Right lobe of liver (tissue), 4 donors: ENCODE measurements around a stretch of chr17.

DNA sequence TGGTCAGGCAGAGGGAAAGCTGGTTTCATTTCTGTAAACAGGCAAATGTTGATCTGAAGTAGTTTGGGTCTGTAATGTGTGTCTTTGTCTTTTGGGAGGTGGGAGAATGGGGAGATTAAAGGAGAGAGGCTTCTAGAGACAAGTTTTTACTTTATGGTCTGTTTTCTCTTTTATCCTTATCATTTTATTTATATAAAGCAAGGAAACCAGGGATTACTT is 289 bp downstream of the ANKFN1 start:
- PRO-cap, 4 experiments, result no peak in any of the 4 experiments
- RAMPAGE, long total RNA, 2 experiments, result no peak in any of the 2 experiments

GRCh38 chr17:56596338-56597228 is 3.1 kb downstream of the NOG start:
- PRO-cap, 4 experiments, result no peak in any of the 4 experiments
- RAMPAGE, long total RNA, 2 experiments, result no peak in any of the 2 experiments

- PRO-cap, 4 experiments, result no peak in any of the 4 experiments
- RAMPAGE, long total RNA, 2 experiments, result no peak in any of the 2 experiments
Observed at GRCh38 chr17:56599625-56599879, 6.1 kb downstream of the NOG start.

DNA sequence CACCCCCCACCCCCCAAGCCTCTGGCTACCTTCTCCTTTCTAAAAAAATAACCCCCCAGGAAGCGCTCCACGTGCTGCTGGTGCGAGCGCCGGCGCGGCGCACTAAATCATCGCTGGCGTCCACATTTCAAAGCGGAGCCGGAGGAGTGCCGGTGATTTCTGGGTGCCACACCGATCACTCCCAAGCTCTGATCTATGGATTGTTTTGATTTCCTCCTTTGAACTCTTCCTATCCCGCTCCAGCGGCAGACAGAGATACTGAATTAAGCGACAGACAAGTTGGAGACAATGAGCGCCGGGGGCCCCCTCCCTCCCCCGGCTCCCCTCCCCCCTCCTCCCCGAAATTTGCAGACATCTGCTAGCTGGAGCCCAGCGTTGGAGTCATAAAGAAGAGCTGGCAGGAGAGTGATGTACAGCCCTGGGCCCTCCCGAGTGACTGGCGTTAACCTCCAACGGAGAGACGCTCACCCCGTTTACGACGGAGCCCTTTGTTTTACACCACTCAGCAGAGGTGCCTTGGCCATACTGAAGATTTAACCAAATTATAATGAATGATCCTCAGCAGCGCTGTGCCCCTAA is 85.1 kb downstream of the NOG start:
- PRO-cap, 4 experiments, result no peak in any of the 4 experiments
- RAMPAGE, long total RNA, 2 experiments, result no peak in any of the 2 experiments

DNA sequence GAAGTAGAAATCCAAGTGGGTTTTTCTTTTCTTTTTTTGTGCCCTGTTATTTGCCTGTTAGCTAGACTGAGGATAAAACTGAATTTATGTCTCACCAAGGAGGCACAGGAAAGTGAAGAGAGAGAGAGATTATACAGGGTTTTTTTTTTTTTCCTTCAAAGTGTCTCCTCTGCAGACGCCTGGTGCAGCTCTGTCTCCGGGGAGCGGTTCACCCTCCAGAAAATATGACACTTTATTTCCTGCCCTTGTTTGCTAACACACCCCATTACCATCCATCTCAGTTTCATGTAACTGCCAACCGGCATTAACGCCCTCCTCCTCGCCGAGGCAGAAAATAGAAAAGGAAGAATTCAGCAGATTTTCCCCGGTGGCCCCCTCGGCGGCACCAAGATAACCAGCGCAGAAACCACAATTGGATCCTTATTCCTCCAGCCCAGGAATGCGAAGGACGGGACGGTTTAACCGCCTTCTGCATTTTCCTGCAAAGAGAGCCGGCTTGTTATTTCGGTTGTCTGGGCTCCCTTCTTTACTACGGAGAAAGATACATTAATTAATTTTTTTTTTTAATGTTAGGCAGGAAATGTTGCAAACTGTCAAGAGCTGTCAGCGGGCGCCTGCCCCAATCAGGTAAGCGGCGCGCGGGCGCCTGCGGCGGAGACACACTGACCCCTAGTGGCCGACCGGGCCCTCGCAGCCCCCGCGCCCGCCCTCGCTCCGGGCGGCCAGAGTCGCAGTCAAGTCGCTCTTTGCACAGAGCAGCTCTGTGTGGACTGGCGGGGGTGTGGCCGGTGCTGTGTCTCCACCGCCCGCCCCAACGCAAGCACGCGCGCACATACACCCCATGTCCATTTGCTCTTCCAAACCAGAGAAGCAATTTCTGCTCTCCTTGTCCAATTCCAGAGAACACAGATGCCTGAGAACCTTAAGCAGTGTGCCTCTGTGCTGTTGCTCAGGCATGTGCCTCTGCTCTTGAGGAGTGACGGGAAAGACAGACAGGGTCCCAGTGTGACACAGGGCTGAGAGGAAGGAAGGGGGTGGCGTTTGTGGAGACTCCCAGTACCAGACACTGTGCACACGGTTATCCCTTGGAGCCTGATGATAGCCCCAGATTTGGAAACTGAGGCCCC is 53.6 kb downstream of the C17orf67 start:
- PRO-cap, 4 experiments, result no peak in any of the 4 experiments
- RAMPAGE, long total RNA, 2 experiments, result no peak in any of the 2 experiments

GRCh38 chr17:56834308-56835296 is 651 bp downstream of the DGKE start:
- PRO-cap, 4 experiments, result peak in 3 of 4 experiments; most common plus-strand start chr17:56834492 (in 3)
- RAMPAGE, long total RNA, 2 experiments, result no peak in any of the 2 experiments

- PRO-cap, 4 experiments, result no peak in any of the 4 experiments
- RAMPAGE, long total RNA, 2 experiments, result no peak in any of the 2 experiments
Observed at GRCh38 chr17:56861646-56862346, 27.8 kb downstream of the DGKE start.

- PRO-cap, 4 experiments, result peak in 2 of 4 experiments; most common minus-strand start chr17:56893721 (in 2)
- RAMPAGE, long total RNA, 2 experiments, result no peak in any of the 2 experiments
Observed at GRCh38 chr17:56893151-56893873, 20.5 kb downstream of the TRIM25 start.

GRCh38 chr17:56979174-56979551 is 1.2 kb downstream of the SCPEP1 start:
- PRO-cap, 4 experiments, result no peak in any of the 4 experiments
- RAMPAGE, long total RNA, 2 experiments, result no peak in any of the 2 experiments

GRCh38 chr17:57110884-57111519 is 26.0 kb downstream of the AKAP1 start:
- PRO-cap, 4 experiments, result no peak in any of the 4 experiments
- RAMPAGE, long total RNA, 2 experiments, result no peak in any of the 2 experiments

DNA sequence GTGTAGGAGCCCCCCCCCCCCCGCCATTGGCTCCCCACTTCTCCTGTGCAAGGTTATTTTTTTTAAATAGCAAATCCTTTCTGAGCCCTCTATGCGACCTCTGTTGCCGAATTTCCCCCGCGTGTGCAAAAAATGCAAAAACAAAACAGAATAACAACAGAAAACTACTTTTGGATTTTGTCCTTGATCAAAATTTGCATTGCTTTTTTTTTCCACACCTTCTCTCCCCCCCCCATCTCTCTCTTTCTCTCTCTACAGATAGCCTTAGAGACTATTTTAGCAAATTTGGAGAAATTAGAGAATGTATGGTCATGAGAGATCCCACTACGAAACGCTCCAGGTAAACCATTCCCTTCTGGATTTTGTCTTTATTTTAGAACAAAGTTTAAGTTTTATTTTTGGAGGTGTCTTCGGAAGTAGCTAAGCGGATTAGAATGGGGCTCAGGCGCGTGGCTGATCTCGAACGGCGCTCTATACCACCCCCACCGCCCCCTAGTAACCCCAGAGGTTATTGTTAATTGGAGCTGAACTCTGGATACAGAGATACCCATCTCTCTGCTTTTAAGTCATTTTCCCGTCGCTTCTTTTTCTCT is 981 bp downstream of the MSI2 start:
- PRO-cap, 4 experiments, result peak in 1 of 4 experiments; most common minus-strand start position 468 of the sequence (in 1)
- RAMPAGE, long total RNA, 2 experiments, result start-site peak on the plus strand in 1 of 2 experiments, centred at position 277 of the sequence, 19 reads per replicate

- PRO-cap, 4 experiments, result no peak in any of the 4 experiments
- RAMPAGE, long total RNA, 2 experiments, result no peak in any of the 2 experiments
Observed at GRCh38 chr17:57257801-57258410, 1.6 kb downstream of the MSI2 start.

- PRO-cap, 4 experiments, result no peak in any of the 4 experiments
- RAMPAGE, long total RNA, 2 experiments, result no peak in any of the 2 experiments
Observed at GRCh38 chr17:57262147-57262853, 6.0 kb downstream of the MSI2 start.

- PRO-cap, 4 experiments, result no peak in any of the 4 experiments
- RAMPAGE, long total RNA, 2 experiments, result no peak in any of the 2 experiments
Observed at GRCh38 chr17:57442829-57443616, 186.7 kb downstream of the MSI2 start.

DNA sequence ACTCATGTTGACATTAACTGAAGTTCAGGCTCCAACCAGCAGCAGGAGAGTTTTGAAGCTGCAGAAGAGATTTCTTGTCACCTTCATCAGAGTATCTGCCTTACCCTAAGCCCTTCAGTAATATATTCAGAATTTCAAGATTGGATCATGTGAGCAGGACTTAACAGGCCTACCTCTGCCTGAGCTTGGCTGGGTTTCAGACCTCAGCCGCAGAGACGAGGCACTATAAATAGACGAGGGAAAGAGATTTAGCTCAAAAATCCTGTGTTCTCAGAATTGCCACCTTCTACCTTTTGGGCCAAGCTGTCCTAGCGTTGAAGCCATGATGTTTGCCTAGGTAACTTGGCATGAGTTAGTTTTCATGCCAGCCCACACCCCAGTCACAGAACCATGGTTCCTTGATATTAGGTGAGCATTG is 224.1 kb downstream of the MSI2 start:
- PRO-cap, 4 experiments, result no peak in any of the 4 experiments
- RAMPAGE, long total RNA, 2 experiments, result no peak in any of the 2 experiments

GRCh38 chr17:57537456-57538296 is 207.4 kb downstream of the CCDC182 start:
- PRO-cap, 4 experiments, result no peak in any of the 4 experiments
- RAMPAGE, long total RNA, 2 experiments, result no peak in any of the 2 experiments

GRCh38 chr17:57604527-57606018 is 140.0 kb downstream of the CCDC182 start:
- PRO-cap, 4 experiments, result no peak in any of the 4 experiments
- RAMPAGE, long total RNA, 2 experiments, result no peak in any of the 2 experiments

GRCh38 chr17:57622653-57623334 is 122.3 kb downstream of the CCDC182 start:
- PRO-cap, 4 experiments, result no peak in any of the 4 experiments
- RAMPAGE, long total RNA, 2 experiments, result no peak in any of the 2 experiments

- PRO-cap, 4 experiments, result no peak in any of the 4 experiments
- RAMPAGE, long total RNA, 2 experiments, result no peak in any of the 2 experiments
Observed at GRCh38 chr17:57723583-57724548, 21.2 kb downstream of the CCDC182 start.

GRCh38 chr17:57834166-57834855 is 15.5 kb downstream of the MRPS23 start:
- PRO-cap, 4 experiments, result no peak in any of the 4 experiments
- RAMPAGE, long total RNA, 2 experiments, result no peak in any of the 2 experiments